Hair follicle dermal papilla cell (primary cell): ENCODE data around the gene CSE1L.

DNA sequence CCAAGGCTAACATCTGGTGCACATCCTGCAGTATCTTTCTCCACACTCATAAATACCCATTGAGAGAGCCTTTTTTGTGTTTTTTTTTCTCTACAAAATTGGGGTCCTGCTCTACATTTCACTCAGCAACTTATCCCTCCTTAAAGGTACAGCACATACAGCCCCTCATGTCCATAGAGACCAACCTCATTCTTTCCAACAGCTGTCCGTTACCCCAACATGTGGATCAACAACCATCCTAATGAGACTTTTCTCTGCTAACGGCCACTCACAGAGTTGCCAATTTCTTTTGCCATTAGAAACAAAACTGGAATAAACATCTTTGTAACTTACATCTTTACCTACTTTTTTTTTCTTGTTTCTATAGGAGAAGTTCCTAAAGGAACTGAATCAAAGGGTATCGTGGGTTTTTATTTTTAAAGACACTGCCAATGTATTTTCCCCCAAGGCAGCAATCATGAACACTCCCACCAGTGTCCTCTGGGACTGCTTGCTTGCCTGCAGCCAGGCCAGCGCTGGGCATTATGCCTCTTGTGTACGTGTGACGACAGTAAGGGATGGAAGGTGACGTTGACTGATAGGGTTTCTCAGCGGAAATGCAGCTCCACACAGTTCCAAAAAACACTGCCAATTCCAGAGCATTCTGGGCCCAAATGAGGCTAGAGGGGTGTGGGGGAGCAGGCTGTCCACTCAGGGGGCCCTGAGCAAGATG lies 20.4 kb downstream of the PREX1 start:
- CAGE, long polyA plus RNA, result no peak

- CAGE, long polyA plus RNA, result no peak
Measured at GRCh38 chr20:48931997-48933008, 10.8 kb downstream of the ARFGEF2 start.

DNA sequence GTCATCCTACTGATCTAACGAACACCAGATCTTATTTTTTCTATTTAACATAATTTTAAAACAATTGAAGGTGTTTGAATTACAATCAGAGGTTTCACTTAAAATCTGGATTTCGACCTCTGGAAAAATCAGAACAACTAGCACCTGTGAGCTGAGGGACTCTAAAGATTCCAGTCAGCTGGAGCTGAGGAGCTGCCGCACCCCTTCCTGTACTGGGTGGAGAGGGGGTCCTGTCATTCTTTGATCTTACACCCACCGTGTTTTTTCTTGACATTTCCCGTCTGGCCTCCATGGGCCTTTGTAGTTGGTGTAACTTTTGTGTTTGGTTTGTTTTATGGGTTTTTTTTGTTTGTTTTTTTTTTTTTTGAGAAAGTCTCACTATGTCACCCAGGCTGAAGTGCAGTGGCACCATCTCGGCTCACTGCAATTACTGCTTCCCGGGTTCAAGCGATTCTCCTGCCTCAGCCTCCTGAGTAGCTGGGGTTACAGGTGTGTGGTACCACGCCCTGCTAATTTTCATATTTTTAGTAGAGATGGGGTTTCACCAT lies 17.2 kb downstream of the ARFGEF2 start:
- CAGE, long polyA plus RNA, result no peak

DNA sequence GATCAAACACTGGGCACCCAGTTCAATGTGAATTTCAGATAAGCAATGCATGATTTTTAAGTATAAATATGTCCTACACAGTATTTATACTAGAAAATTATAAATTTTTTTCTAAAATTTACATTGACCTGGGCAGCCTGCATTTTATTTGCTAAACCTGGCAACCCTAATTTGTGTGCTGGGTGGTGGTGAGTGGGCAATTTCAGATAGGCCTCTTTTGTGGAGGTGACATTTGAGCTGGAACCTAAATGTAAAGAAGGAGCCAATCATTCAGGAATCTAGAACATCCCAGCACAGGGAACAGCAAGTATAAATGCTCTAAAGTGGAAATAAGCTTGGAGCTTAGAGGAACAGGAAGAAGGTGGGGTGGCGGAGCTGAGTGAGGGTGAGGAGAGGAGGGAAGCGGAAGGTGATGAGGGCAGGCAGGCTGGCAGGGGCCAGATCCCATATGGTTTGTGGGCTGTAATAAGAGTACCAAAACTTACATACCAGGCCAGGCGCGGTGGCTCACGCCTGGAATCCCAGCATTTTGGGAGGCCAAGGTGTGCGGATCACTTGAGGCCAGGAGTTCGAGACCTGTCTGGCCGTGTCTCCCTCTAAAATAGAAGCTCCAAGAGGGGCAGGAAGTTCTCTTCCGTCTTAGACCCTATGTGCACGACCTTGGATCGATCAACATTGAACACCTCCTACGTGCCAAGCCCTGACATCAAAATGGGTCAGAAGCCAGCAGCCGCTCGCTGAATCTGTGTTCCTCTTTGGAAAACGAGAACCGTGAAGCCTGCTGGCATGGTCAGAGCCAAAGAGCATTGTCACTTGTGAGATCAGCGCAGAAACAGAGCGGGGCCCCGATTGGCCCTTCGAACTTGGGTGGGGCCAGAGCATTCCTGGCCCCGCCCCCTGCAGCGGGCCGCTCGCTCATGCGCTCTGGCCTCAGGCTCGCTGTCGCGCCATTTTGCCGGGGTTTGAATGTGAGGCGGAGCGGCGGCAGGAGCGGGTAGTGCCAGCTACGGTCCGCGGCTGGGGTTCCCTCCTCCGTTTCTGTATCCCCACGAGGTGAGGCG lies at the start of gene CSE1L:
TSS of gene CSE1L (plus strand) at position 942 of the 1,061 bp plus-strand sequence.
- CAGE, long polyA plus RNA, result no peak

DNA sequence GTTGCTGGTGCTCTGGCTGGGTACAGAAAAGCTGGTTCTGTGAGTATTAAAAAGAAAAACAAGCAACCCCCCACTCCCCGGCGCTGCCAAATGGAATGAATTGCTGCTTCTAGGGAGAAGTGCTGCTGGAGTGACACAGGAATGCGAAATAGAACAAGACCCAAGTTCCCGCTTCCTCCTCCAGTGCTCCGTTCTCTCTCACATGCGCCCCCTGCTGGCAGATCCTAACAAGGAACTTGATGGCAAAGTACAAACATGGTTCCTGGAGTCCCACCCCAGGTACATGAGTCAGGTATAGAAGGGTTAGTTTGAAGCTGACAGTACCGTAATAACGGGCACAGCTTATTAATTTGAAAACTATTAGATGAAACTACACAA lies 2.1 kb upstream of the DDX27 start:
- CAGE, long polyA plus RNA, result no peak

DNA sequence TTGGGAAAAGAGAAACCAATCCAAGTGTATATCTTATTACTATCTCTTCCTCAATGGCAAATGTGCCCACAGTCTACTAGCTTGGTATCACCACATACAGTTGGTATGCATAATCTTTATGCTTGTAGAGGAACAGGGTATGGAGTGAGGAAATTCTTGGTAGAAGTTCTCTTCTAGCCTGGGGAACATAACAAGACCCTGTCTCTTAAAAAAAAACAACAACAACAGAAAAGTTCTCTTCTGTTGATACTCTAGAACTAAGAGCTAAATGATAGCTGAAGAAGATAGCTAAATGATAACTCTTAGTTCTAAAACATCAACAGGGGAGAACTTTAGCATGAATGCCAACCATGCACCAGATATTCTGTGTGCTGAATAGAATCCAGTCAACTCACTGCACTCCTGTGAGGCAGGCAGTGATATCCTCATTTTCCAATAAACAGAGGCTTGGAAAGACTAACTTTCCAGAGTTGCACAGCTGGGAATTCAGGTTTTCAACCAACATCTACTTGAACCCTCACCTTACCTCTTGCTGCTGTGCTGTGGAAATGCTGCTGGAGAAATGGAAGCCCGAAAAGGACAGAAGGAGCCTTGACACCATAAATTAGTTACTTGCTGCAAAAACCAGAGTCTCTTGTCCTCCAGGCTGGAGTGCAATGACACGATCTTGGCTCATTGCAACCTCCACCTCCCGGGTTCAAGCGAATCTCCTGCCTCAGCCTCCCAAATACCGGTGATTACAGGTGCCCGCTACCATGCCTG lies 25.0 kb downstream of the DDX27 start:
- CAGE, long polyA plus RNA, result no peak

DNA sequence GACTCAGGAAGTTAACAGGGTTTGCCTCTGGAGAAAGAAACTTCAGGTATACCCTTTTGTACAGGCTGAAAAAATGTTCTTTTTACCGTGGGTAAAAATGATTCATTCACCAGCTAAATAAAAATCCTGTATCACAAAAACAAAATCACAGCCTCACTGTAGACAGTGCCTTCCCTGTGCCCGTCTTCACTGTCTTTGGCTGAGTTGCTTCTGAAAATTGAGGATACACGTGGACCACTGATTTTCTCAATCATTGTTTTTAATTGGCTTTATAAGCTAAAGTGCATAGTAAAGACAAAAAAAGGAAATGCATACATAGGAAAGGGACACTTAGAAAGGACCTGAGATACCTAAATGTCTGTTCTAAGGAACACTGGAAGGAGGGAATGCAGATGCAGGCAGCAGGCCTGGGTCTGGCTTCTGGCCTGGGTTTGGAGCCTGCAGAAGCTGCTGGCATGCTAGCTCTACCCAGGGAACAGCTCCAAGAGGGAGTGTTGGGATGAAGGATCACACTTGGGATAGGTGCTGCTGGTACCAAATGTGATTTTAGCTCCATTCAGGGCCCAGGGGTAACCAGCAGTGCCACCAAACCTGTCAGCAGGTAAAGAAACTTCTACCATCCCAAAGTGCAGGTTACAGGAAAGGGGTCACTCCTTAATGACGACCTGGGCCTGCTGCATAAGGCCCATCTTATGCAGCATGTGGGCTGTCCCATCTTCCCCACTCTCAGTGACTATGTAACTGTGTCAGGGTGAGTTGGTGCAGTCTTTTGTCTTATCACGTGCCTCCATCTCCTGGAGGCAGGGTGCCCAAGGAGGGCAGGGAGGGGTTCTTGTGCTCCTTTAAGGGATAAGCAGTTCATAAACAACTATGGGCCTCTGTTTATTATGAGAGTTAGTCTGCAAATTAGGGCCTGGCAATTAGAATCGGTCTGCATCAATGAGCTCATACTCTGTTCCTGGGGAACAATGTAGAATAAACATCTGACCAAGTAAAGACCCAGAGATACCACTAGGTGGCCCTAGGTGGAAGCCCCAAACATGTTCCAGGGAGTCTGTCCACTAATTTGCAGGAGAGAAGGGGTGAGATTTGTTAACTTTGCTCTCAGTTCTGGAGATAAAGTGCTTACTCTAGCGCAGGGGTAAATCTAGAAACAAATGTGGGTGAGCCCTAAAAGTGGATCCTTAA lies 26.8 kb downstream of the DDX27 start:
- CAGE, long polyA plus RNA, result no peak

DNA sequence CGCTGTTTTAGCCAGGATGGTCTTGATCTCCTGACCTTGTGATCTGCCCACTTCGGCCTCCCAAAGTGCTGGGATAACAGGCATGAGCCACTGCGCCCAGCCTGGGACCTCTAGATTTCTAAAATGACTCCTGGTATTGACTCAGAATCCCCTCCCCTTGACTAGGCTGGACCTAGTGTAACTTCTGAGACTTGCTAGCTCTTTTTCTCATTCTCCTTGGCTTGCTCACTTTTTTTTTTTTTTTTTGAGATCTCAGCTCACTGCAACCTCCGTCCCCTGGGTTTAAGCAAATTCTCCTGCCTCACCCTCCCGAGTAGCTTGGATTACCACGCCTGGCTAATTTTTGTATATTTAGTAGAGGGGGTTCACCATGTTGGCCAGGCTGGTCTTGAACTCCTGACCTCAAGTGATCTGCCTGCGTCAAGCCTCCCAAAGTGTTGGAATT lies 12.1 kb upstream of the ZNFX1 start:
- CAGE, long polyA plus RNA, result no peak

DNA sequence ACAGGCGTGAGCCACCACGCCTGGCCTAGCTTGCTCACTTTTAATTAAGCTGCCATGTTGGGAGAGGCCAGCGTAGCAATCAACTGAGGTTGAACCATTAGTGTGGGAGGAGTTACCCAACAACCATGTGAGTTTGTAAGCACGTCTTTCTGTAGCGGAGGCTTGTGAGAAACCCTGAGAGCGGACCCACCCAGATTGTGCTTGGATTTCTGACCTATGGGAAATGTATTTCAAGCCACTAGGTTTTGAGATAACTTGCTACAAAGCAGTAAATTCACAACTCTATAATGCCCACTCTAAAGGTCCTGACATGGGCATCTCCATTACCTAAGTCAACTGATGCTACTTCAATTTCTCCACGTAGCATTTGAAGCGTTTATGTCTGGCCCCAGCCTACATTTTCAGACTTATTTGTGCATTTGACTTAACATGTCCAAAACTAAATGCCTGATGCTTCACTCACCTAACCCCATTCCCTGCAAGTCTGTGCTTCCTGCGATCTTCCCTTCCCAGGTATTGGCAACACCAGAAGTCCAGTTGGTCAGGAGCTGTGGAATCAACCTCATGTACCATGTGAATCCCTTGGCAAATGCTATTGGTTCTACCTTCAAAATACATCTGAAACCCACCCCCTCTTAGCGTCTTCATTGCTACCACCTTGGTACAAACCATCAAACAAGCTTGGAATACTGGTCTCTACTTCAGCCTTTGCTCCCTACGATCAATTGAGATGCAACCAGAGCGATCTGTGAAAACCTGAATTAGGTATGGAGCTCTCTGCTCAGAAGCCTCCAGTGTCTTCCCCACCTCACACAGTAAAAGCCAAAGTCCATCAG lies 12.7 kb upstream of the ZNFX1 start:
- CAGE, long polyA plus RNA, result no peak

GRCh38 chr20:49360399-49360628 lies 82.5 kb upstream of the ZNFX1 start:
- CAGE, long polyA plus RNA, result no peak

DNA sequence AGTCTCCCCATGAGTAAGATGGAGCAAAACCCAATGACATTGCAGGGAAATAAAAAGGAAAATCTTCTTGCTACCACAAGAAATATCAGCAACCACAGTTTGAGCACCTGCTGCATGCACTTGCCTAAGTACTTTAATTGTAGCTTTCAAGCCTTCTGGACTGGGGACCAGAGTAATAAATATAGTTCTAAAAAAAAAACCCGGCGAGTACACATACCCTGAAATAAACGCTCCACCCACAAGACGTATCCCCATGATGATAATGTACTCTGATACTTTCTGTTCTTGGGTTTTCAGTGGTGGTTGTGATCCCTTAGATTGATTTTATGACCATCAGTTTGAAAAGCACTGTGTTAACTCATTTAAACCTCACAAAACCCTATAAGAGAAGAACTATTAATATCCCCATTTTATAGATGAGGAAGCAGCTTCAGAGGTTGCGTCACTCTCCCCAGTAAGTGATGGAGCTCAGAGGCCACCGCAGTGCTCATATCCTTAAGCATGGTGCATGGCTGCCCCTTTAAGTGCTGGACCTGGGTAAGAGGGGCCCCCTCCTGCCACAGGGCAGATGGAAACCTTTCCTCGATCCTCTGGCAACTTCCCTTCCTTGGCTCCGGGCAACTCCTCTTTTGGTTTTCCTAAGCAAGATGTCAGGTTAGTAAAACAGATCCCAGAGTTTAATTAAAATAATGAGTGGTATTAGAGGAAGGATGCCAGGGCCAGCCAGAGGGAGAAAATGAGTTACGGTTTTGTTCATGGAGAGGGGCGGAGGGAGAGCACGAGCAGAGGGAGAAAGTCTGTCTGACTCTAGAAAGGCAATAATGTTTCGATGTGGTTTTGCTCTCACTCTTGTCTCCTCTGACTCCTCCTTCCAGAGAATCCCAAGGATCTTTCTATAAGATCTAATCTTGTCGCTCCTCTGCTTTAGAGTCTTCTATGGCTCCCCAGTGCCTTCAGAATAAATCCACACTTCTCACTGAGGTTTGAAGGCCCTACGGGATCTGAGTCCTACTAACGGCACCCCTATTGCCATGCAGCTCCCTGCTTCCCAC lies 67.2 kb downstream of the KCNB1 start:
- CAGE, long polyA plus RNA, result no peak

- CAGE, long polyA plus RNA, result no peak
Measured at GRCh38 chr20:49483278-49483938, 940 bp upstream of the KCNB1 start.

DNA sequence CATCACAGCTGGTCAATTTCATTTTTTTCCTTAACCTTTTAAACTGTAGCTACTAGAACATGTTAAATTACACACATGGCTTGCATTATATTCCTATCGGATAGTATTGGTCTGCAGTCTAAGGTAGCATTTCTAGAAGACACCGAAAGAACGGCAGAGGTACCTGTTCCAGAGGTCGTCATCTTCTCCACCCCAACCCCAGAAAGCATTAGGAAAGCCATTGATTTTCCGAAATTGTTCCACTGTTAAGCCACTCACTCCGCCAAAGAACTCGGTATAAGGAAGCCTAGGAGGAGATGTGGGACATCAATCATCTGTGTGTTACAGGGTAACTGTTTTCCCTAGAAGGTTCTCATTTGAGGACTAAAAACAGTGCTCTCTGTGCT lies 71.6 kb upstream of the PTGIS start:
- CAGE, long polyA plus RNA, result no peak

DNA sequence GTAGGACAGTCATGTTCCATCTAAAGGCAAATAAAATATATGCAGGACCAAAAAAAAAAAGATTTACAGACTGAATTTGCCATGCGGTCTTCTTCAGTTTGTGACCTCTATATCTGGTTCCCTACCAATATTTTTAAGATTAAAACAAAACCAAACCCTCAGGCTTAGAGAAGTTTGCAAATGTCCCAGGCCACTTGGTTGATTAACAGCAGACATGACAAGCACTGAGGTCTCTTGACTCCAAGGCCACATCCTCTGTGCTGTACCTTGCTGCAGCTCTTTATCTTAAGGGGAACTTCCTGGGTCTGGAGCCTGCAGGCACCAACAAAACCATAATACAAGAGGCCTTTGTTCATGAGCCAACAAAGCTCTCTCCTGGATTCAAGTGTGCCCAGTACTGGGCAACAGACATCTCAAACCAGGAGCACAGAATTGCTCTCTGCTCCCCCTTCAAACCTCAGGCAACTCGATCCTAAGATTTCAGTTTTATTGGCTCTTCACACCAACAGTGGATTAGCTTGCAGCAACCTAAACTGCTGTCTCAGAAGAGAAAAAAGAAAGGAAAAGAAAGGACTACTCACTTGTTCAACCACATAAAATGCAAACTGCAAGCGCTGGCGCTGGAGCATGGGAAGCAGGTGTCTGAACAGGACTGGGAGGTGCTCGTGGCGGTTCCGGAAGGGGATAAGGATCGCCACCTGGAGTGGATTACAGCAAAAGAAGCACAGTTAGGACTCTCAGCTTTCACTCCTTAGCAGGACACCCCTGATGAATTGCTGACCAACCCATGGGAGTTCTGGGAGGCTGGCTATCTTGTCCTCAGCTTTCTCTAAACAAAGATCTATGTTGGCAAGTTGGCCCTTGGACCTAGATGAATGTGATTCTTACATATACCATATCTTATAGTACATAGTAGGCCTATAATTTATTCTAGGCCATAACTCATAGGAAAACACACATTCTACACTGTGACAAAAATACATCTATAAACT lies 71.5 kb downstream of the B4GALT5 start:
- CAGE, long polyA plus RNA, result no peak

DNA sequence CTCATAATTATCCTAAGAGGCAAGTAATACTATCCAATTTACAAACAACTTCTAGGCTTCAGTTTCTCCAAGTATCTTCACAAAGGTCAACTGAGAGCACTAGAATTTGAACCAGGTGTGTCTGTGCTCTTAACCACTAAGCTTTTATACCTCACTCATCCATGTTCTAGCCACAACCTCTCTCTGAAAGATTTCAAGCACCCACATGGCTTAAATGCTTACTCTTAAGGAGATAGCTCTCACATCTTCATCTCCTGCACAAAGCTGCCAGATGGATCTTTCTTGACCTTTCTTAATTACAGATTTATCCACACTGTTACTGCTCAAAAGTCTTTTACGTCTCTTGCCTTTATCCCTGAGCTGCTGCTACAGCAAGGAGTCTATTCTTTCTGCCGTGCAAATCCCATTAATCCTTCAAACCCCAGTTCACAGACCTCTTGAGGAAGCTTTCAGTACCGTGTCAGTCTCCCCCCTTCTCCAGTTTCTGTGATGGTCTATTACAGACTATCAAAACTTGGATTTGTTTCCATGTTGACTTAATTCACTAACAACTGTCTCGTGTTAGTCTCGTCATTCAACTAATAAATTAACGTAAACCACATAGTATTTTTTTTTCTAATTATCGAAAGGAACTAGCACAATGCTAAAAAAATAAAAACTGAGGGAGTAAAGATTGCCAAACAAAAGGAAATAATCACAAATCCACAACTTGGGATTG lies 54.6 kb downstream of the B4GALT5 start:
- CAGE, long polyA plus RNA, result no peak

- CAGE, long polyA plus RNA, result no peak
Measured at GRCh38 chr20:49659980-49660536, 53.6 kb downstream of the B4GALT5 start.

GRCh38 chr20:49668396-49669009 lies 45.2 kb downstream of the B4GALT5 start:
- CAGE, long polyA plus RNA, result no peak

DNA sequence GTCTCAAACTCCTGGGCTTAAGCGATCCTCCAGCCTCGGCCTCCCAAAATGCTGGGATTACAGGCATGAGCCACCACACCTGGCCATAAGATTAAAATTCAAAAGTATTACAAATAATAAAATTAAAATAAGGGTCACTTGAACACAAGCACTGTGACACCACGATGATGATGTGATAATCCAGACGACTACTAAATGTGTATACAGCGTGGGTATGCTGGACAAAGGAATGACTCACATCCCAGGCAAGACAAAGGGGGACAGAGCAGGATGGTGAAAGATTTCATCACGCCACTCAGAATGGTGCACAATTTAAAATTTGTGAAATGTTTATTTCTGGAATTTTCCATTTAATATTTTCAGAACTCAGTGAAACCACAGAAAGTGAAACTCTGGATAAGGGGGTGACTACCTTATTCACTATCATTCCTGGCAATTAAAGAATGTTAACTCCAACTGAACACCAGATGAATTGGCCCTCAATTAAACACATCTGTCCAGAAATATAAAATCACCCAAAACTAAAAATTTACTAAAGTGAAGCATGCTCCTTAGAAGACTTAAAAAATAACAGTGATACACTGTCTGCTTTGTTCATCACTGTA lies 13.1 kb downstream of the B4GALT5 start:
- CAGE, long polyA plus RNA, result no peak

- CAGE, long polyA plus RNA, result no peak
Measured at GRCh38 chr20:49794337-49794839, 18.2 kb upstream of the SLC9A8 start.

DNA sequence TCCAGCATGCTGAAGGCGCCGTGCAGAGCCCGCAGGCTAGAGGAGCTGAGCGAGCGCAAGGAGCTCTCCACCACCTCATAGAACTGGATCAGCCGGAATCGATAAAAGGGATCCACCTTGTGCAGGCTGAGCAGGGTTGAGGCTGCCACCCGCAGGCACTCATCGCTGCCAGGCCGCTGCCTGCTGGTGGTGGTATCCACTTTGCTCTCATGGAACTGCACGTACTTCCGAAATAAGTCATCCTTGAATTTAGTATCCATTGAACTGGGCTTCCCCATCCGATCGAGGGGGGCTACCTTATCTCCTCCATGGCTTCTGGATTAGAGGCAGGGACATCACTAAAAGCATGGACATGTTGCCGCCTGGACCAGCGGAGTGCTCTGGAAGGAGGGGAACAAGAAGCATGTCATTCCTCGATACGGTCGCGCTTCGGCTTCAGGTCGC lies 7.1 kb downstream of the SPATA2 start:
- CAGE, long polyA plus RNA, result no peak